Skin of body (tissue), 2 donors: ENCODE measurements around a stretch of chr10.

DNA sequence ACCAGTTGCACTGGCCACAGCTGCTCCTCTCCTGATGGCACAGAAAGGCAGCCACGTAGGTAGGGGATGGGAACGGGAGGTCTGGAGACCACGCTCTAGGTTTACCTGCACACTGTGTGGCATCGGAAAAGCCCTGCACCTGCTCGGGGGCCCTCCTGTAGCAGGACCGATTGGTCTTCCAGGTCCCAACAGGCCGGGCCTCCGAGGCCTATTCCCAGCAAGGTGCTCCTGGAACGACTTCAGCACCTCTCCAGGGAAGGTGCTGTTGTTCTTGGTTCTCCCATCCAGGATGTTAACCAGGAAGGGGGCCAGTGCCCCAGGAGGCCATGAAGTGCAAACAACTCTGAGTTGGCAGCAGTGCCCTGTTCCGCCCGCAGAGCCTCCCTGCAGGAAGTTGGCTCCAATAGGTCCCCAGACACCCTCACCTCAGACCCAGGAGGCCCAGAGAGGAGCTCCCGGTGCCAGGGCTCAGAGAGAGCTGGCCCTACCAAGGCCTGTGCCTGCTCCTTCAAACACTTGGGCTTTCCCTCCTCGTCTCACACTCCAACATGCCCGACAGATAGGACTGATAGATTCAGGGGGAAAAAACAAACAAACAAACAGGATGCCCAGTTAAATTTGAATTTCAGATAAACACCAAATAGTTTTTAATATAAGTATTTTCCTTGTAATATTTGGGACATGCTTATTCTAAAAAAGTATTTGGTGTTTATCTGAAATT lies 63.9 kb upstream of the DUSP5 start:
- RAMPAGE, long total RNA: no peak

DNA sequence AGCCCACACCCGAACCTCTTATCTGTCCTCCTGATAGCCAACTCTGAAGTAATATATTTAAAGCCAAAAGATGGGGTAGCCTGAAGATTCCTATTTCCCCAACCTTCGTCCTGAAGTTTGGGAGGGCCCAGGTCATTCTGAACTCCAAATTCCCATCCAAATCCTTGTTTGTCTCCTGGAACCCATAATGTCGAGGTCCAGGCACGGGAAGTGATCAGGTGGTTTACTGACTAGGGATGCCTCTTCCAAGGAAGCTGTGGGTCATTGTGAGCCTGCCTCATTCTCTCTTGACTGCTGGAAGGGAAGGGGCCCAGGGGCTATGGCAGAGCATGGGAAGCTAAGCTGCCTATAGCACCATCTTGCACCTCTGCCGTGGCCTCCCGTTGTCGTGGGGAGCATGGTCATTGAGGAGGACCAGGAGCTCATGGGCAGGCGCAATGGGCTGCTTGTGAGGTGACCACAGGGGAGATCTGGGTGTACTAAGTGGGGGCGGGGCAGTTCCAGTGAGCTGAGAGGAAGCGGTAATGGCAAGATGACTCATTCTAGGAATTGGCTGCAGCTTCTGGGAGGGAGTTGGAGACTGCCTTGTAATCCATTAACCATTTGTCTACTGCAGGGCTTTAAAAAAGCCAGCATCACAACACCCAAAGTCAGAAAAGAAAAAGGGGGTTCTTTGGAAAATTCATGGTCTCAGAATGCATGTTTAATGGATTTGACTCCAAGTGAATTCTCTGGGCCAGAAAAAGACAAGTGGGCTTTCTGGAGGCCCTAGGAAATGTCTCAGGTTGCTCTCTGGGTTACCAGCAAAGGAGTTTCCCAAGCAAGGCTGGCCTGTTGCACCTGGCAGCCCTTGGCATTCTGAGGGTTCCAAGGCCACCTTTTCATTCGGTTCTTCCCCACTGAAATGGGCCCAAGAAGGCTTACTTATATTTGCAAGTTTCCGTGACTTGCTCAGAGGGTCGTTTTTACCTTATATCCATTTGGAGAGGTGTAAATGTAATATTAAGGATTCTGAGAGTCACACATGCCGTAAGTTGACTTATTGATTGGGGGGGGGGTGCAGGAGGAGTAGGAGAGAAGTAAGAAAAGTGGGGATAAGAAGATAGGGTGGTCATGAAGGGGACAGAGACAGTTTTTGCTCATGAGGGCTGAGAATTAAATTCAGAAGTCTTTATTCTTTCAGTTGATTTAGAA lies 3.6 kb downstream of the DUSP5 start:
- RAMPAGE, long total RNA: no peak

- RAMPAGE, long total RNA: no peak
Measured at GRCh38 chr10:110581849-110582219, 14.3 kb downstream of the SMC3 start.

DNA sequence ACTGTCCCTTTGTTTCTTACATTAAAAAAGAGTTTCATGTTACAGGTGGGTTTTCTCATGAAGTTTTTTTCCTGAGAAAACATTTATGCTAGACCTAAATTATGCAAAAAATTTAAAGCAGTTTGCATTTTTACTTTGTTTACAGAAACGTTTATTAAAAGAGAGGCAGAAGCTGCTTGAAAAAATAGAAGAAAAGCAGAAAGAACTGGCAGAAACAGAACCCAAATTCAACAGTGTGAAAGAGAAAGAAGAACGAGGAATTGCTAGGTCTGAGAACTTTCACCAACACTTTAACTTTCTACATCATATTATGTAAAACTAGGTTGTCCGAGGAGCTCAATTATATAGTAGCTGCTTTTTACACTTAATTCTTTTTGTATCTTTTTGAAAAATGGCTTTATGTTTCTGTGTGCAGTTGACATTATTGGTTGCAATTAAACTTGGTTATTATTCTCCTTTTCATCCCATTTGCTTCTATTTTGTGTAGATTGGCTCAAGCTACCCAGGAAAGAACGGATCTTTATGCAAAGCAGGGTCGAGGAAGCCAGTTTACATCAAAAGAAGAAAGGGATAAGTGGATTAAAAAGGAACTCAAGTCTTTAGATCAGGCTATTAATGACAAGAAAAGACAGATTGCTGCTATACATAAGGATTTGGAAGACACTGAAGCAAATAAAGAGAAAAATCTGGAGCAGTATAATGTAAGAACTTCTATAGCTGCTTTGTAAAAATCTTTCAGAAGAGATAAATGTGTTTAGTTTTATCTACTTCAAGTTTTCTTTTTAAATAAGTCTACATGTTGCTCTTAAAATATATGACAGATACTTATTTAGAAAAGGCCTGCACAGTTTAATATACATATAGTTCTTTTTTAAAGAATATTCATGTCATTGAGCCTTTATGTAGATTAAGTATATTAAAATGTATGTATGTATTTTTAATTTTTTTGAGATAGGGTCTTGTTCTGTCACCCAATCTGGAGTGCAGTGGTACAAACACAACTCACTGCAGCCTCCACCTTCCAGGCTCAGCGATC lies 16.5 kb downstream of the SMC3 start:
- RAMPAGE, long total RNA: no peak

DNA sequence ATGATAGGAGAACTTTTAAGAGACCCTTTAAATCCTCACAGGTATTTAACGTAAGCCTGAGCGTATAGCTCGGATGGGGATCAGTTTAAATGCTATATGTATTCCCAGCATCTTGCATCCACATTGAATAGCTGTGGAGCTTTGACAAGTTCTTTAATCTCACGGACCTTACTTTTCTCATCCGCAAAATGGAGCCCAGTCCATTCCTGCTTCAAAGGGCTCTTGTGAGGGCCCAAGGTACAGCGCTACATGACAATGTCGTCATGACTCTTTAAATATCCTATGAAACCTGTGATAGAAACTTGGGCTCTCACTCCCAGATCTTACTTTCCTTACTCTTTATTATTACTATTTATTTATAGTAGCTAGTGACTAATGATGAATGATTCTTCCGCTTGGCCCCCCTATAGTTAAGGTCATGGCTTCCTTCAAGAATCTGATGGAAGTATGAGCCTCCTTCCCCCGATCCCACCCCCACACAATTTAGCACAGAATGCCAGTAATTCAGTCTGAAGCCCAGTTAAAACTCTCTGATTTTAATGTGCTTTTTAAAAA lies 41.9 kb downstream of the RBM20 start:
- RAMPAGE, long total RNA: no peak

- RAMPAGE, long total RNA: no peak
Measured at GRCh38 chr10:110820659-110820896, 51.1 kb upstream of the PDCD4 start.

DNA sequence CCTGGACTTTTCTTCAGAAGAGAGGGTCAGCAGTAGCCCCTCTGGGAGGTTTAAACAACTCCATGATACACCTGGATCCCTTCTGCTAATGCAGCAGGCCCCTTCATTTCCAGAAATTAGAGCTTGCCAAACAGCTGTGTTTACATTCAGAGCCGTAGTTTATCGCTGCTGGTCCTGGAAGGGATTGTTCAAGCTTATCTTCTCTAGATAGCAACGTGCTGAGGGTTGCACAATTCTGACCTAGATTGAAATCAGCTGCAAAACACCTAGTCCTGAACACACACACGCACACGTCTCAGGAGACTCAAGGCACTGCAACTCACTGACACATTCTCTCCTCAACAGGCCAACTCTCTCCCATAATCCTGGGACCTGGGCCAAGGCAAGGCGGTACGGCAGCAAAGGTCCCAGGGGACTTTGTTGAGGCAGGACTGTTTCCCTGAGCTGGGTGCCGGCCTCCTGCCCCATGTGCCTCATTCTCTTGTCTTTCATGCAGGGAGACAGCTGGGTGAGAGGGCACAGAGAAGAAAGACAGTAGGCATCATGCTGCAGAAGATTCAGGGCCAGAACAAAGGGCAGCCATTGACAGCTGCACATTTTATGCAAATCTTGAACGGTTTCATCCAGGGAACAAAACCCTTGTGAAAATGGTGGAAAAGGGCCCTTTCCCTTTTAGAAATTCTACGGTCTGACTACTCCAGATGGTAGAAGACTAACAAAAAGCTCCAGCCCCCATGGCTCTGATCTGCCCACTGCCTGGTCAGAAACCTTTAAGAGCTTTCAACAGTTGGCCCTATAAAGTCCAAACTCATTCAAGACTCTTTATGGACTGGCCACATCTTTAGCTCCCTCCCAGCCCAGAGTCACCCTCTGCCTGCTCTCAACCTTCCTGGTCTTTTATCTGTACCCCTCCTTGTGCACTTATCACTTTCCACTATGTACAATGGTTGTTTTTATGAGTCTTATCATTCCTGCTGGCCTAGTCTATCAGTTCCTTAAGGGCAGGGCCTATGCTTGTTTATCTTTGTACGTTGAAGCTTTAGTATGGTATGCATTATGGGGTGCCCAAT lies 13.9 kb upstream of the PDCD4 start:
- RAMPAGE, long total RNA: no peak

GRCh38 chr10:110910035-110911173 lies 8.6 kb downstream of the BBIP1 start:
- RAMPAGE, long total RNA: no peak

DNA sequence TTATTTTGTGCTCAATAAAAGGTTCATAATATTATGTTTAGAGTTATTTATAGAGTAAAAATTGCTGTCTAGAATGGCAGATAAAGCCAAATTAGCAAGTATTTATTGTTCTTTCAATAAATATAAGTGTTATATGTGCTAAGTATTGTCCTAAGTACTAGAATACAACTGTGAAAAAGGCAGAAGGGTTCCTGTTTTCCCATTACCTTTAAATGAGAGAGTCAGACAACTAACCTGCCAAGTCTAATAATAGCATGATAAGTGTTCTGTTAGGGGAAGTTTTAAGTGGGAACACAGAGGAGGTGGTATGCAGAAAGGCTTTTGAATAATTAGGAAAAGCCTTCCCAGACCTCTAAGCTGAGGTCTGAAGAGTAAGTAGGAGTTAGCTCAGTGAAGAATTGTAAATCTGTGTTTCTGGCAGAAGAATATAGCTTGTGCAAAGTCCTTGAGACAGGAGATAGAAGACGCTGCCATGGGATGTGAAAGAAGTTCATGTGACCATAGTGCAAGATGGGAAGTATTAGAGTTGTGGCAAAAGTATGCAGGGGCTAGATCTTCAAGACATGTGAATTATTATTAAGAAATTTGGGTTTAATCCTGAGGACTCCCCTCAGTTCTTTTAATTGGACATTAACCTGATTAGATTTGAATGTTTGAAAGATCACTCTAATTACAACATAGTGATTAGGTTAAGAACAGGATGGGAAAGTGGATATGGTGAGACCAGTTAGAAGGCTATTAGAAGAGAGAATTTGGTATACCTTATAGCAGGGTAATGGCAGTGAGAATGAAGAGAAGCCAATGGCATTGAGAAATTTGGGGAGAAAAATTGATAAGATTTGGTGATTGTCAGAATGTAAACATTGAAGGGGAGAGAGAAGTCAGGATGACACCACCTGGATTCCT lies 12.6 kb downstream of the SHOC2 start:
- RAMPAGE, long total RNA: no peak

DNA sequence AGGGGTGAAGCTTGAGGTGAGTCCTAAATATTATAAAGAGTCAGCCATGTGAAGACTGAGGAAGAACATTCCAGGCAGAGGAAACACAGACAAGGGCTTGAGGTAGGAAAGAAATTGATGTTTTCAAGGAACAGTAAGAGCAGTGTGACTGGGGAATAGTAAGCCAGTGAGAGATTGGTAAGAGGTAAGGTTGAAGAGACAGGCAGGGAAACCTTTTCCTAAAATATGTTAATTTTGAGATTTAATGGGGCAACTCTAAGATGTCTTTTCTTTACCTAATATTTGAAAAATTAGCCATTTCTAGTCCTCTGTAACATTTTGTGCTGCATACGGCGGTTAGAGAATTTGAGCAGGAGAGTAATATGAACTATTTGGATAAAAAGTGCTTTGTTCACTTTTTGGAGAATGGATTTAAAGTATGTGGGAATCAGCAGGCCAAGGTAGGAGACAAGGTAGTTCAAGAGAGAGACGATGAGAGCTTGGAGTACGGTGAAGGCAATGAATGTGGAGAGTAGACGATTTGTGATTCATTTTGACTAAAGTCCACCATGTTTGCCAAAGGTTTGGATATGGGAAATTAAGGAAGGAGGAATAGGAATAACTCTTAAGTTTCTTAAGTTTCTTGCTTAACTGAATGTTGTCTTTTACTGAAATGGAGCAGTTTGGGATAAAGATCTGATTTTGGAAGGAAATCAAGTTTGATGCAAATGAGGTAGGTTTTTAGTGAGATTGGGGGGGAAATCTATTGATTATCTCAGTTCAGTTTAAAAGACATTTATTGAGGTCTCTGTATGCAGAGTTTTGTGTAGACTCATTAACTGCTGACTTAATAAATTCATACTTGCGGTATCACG lies 35.6 kb downstream of the SHOC2 start:
- RAMPAGE, long total RNA: no peak

GRCh38 chr10:112224744-112224943 lies 41.1 kb upstream of the GPAM start:
- RAMPAGE, long total RNA: no peak

DNA sequence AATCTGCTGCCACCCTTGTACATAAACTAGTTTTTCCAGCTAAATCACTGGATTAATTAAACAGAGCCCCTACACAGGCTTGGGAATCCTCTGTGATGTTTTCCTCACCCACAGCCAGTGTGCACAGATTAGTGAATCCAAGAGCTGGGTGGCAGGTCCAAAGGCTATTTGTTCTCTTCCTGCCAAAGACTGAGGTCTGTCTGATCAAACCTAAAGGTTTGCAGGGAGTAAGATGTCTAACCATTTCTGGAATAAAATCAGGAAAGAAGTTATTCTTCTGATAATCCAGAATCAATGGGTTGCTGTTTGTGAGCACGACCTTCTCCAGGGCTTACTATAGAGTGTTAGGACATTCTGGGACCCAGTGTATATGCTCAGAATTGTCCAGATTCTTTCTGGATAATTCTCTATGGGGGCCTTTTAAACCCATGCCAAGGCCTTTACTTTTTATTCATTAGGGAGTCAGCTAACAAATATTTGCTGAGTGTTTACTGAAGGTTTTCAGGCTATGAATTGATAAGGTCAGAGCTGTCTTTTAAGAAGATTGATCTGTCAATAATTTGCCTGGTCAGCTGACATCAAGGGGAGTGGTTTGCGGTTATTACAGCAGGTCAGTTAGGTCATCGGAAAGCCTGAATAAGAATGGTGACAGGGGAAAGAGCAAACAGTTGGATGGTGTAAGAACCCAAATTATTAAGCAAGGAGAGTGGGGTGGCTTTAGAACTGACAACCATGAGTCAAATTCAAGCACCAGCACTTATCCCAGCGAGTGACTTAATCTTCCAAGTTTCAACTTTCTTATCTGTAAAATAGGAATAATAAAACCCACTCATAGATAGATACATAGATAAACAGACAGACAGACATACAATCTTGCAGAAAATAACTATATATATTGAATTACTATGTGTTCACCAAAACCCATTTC lies 7.5 kb upstream of the TECTB start:
- RAMPAGE, long total RNA: no peak

- RAMPAGE, long total RNA: no peak
Measured at GRCh38 chr10:112336436-112337018, 37.4 kb upstream of the ACSL5 start.

DNA sequence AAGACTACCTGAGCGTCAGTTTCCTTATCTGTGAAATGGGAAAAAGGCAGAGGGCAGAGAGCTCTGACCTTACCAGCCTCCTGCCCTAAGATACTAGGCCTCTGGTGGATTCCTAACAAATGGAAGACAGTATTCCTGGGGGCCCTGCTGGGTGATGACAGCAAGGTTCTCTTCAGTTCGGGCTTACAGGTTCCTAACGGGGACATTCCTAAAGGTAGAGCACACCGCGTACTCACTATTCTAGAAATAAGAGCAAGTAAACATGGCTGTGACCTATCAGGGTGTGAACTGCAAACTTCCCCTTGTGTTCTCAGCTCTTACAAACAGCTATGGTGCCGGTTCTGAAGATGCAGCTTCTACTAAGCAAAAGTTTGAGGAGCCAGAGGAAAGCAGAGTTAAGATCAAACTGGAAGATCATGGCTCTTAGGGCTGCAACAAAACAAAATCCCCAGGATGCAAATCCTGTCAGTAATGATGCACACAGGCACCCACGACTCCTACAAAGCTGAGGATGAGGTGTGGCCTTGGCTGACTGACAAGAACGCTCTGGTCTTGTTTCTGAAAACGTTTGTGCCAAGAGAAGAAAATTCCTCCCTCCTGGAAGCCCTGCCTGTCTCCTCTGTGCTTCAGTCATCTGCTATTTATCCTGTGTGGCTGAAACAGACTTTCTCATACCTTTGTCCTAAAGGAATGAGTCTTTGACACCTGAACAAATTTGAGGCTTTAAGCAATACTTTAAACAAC lies 13.2 kb upstream of the ACSL5 start:
- RAMPAGE, long total RNA: no peak

DNA sequence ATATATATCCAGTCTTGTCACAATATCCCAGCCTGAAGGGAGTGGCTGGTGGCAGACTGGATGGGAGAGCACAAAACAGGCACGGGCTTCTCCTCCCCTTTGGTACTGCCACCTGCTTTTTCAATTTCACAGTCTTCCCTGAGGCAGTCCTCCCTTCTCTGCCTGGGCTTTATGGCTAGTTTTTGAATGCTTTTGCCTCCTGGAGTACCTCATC lies 18.9 kb downstream of the ACSL5 start:
- RAMPAGE, long total RNA: no peak

- RAMPAGE, long total RNA: no peak
Measured at GRCh38 chr10:112743149-112743835, 206.8 kb upstream of the TCF7L2 start.

- RAMPAGE, long total RNA: no peak
Measured at GRCh38 chr10:112759714-112760116, 190.3 kb upstream of the TCF7L2 start.

DNA sequence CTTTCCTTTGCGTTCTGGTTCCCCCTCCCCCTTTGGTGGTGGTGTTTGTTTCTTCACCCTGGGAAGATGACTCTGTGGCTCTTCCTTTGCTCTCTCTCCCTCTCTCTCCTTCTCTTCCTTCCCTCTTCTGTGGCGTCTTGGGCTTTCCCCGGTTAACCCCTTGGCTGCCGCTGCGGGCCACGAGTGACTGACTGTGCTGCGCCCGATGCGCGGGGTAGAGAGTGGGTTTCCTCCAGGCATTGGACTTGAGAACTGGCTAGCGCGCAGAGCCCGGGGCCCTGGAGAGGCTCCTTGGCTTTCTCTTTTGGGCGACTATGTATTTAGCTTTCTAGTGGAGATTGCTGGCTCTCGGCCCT lies 1.8 kb downstream of the TCF7L2 start:
- RAMPAGE, long total RNA: no peak

DNA sequence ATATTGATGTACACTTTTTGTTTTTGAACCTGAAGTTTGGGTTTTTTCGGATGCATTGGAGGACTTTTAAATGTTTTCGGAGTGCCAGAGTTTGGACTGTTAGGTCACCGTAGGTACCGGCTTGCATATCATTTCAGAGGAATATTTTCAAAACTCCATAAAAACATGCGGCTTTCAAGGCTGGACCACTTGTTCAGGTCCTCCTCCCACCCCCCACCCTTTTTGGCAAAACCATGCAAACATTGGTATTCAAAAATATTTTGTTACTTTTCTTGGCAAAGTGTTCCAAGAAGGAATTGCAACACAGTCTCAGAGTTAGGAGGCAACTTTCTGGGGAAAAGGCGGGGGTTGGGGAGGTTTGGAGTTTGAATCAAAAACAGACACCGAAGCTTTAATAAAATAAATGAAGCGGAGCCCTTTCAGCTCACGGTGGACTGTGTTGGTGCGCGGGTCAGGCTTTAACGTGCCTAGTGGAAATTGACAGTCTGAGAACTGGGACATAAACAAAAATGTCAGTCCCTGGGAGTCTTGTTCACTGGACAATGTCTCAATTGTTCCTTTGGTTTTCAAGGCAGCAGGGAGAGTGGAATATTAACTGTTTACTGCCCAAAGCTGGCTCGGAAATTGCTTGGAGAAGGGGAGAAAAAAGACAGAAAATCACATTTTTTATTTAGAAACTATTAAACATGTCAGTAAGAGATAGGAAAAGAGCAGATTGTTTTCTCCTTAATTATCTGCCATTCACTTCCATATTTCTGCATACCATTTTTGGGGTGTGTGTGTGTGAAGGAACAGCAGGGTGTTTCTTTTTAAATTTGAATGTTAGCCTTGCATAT lies 109.3 kb downstream of the TCF7L2 start:
- RAMPAGE, long total RNA: no peak

DNA sequence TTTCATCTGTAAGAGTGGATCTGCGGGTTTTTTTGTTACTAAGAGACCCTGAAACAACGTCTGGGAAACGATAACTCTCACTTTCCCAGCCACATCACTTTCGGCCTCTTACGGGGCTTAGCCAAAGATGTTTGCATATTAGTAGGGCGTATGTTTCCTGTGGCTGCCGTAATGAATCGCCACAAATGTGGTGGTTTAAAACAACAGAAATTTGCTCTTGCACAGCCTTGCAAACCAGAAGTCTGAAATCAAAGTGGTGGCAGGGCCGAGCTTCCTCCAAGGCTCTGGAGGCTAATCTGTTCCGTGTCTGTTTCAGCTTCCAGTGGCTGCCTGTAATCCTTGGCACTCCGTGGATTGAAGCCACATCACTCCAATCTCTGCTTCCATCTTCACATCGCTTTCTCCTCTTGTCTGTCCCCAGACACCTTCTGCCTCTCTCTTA lies 220.1 kb downstream of the TCF7L2 start:
- RAMPAGE, long total RNA: no peak